ENCODE results near the genes NARF, B3GNTL1 and METRNL.

DNA sequence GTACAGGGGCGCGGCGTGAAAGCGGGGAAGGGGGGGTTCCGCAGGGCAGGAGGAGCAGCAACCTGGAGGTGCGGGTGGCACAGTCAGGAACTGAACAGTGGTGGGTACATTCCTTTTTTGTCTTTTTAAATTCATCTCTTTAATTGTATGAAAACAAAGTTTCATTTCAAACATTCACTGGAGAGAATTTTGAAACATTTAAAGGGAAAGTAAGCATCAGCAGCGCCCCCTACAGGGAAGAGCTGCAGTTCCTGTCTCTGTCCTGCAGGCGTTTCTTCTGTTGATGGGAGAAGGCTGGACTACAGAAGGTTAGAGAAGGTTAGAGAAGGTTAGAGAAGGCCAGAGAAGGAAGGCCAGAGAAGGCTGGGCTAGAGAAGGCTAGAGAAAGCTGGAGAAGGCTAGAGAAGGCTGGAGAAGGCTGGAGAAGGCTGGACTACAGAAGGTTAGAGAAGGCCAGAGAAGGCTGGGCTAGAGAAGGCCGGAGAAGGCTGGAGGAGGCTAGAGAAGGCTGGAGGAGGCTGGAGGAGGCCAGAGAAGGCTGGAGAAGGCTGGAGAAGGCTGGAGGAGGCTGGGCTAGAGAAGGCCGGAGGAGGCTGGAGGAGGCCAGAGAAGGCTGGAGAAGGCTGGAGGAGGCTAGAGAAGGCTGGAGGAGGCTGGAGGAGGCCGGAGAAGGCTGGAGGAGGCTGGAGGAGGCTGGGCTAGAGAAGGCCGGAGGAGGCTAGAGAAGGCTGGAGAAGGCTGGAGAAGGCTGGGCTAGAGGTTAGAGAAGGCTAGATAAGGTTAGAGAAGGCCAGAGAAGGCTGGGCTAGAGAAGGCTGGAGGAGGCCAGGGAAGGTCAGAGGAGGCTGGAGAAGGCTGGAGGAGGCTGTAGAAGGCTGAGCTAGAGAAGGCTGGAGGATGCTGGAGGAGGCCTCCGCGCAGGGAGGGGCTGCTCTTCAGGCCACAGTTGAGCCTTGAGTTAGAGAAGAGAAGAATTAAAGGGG, 6.4 kb upstream of the OGFOD3 start:
- PRO-cap, result no peak

DNA sequence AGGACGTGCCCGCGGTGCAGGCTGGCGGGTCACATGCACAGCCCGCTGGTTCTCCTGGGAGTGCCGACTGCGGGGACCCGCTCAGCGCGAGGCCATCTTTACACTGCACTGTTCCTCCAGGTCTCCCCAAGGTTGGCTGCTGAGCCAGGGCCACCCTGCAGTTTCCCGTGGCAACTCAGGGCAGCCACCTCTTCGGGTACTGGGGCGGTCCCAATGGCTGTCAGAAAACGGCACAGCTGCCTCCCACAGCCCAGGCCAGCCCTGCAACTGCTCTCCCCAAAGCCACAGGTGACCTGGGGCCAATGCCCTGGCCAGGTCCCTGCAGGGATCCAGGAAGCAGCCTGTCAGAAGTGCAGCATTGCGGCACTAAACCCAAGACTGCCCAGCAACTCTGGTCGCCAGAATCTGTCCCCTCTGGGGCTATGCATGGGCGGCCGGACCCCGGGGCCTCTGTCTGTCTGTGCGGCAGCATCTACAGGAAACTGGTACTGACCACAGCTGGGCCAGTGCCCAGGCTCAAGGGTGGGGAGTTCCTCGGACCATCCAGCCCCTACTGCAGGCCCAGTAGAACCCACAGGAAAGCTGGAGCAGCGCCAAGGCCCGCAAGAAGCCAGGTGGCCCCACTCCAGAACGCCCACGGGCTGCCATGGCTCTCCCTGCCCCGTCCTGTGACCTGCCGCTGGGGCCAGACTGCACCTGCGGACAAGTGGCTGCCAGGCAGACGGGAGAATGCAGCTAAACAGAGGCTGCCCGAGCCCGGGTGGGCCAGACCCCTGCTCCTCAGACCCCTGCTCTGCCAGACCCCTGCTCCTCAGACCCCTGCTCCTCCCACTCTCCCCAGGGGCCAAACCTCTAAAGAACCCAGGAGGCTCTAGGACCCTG, 5.5 kb downstream of the CYBC1 start:
- PRO-cap, result no peak

DNA sequence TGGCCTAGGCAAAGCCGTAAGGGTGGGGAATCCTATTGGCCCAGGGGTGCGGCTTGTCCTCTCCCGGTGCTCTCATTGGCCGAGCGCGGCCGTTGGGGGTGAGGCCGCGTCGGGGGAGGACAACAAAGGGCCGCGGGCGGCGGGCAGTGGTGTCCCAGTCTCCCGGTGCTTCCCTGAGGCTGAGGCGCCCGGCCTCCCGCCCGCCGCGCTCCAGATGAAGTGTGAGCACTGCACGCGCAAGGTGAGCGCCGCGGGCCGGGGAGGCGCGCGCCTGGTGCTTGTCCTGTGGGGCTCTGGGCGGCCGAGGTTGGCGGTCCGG, at the start of gene NARF:
Gene NARF, plus strand, starts transcription at position 152 of the 319 bp plus-strand sequence.
- PRO-cap, result bidirectional peak, plus-strand start at position 125 of the sequence, minus-strand start outside the sequence

DNA sequence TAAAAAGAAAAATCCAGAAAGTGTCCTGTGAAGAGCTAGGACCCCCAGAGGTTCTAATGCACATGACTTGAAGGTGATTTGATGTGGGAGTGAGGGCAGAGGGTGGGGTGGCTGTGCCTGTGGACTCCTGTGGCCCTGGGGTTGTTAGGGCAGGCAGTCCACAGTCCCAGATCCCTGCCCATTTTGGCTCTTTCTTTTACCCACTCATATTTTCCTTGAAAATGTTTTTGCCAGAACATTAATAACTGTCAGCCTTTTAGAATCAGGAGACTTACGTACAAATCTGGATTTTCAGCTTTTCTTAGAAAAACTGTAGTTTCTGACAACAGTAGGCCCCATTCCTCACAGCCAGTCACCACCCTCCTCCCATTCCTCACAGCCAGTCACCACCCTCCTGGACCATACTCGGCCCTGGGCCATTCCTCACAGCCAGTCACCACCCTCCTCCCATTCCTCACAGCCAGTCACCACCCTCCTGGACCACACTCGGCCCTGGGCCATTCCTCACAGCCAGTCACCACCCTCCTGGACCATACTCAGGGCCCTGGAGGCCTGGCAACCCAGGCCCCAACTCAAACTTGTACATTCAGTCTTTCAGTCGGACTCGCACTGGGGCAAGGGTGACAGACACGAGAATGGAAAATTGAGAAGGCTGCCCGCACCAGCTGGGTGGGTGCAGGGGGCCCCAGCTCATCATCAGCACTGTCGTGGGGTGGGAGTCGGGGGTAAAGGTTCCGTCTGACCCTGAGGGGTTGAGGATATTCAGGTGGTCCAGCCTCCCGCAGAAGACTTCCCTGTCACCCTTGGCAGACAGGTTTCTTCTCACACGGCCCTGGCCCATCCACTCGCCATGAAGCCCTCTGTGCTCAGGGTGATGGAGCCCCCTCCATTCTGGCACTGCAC, 30.5 kb downstream of the NARF start:
- PRO-cap, result no peak

DNA sequence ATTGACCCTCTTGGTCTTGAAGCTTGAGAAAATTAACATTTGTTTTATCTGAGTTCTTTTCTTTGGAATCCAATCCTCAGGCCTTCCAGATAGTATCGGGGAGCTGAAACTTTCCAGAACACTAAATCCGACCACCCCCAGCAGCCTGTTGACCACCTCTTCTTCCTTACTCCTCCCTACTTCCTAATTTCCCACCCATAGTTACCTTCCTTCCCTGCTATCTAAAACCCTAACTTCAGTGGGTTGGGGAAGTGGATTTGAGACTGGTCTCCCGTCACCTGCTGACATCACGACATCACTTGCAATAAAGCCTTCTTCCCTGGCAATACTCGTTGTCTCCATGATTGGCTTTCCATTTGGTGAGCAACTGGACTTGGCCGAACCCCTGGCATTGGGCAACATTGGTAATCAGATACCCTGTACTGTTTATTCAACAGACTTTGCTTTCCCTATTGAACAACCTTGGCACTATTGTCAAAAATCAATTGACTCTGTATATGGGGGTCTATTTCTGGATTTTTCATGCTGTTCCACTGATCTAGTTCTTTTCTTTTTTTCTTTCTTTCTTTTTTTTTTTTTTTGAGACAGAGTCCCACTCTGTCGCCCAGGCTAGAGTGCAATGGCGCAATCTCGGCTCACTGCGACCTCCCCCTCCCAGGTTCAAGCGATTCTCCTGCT, 11.8 kb upstream of the FOXK2 start:
- PRO-cap, result no peak

DNA sequence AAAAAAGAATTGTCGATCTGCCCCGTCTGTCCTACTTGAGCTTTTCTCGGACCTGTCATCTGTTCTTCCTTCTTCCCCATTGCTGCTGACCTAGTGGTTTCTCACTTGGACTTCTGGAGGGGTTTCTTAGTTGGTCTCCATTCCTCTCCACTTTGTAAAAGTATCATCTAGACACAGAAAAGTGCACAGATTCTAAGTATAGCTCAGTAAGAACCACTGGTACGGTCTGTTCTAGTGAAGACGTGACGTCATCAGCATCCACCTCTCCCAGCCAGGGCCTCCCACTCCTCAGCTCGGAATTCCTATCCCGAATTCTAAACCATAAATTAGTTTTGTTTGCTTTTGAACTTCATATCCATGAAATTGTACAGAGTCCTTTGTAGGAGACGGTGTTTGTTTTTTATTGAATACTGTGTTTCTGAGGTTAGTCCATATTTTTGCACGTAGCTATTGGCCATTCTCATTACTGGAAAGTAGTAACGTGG, 25.5 kb downstream of the FOXK2 start:
- PRO-cap, result no peak

GRCh38 chr17:82765207-82765765, 13.4 kb downstream of the TBCD start:
- PRO-cap, result no peak

DNA sequence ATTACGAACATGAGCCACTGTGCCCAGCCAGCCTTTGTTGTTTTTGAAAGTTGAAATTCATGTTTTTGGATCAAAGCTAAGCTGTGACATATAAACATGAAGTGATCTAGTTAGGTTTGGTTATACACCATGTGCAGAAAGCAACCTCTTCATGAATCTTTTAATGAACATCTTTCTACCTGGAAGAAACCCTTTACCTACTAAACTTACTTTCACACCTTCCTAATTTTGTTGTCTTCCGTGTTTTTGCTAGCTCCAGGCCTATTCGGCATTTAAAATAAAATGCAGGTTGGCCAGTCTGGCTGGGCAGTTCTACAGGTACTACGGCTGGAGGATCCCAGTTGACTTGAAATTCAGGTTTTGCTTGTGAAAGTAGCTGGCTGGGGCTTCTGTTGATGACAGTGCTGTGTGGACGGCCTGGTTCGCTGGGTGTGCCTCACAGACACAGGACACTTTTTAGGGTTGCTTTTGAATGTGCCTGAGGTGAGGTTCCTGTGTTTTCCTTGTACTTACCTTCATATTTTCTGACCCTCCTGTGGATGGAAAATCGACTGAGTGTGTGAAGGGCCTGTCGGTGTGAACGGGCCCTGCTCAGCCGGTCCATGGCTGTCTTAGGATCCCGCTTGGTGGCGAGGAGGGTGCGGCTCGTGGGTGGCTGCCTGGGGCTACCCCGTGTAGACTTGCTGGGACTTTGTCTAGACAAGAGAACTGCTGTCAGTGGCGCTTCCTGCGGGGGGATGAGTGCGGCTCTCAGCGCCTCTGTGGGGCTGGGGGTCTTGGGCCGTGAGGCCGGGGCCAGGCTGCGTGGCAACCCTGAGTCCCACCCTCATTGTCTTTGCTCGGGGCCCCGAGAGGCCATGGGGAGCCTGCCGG, 18.6 kb upstream of the ZNF750 start:
- PRO-cap, result unidirectional peak, plus-strand start at position 401 of the sequence

- PRO-cap, result no peak
Observed at GRCh38 chr17:82874239-82875090, 34.6 kb upstream of the ZNF750 start.

GRCh38 chr17:82885161-82885436, 45.3 kb upstream of the ZNF750 start:
- PRO-cap, result no peak

GRCh38 chr17:82947386-82948142, 104.0 kb downstream of the B3GNTL1 start:
- PRO-cap, result no peak

GRCh38 chr17:83050765-83051851, at the start of gene B3GNTL1:
B3GNTL1 (minus strand) TSS chr17:83051770.
- PRO-cap, result bidirectional peak, plus-strand start at chr17:83051292, minus-strand start at chr17:83051091; bidirectional peak, plus-strand start at chr17:83051447, minus-strand start at chr17:83051543; bidirectional peak, plus-strand start at chr17:83052030, minus-strand start at chr17:83051718

- PRO-cap, result no peak
Observed at GRCh38 chr17:83056058-83056497, 4.5 kb upstream of the B3GNTL1 start.

- PRO-cap, result no peak
Observed at GRCh38 chr17:83064496-83065239, 13.1 kb upstream of the B3GNTL1 start.

GRCh38 chr17:83079305-83079793, at the start of gene METRNL:
METRNL (plus strand) TSS chr17:83079609.
- PRO-cap, result bidirectional peak, plus-strand start at chr17:83079609, minus-strand start at chr17:83079502

GRCh38 chr17:83087433-83087709, 8.0 kb downstream of the METRNL start:
- PRO-cap, result no peak

DNA sequence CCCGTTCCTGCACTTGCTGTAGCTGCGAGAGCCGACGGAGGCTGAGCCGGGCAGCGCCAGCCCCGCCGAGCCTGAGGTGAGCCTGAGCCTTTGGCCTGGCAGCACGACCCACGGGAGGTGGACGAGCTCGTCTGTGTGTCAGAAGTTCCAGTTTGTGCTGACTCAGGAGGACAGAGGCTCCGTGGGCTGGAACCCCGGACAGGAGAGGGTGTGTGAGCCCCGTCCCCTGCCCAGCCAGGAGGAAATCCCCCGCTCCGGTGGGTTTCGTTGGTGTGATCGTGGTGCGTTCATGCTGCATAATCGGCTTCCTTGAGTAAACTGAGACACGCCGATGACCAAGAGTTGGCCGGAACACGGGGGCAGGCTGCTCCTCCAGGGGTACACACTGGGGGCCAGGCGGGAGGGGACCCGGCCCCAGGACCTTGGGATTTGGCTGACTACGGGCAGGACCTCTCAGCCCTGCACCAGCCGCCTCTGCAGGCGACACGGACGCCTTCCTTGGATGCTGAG, 8.4 kb downstream of the METRNL start:
- PRO-cap, result no peak

DNA sequence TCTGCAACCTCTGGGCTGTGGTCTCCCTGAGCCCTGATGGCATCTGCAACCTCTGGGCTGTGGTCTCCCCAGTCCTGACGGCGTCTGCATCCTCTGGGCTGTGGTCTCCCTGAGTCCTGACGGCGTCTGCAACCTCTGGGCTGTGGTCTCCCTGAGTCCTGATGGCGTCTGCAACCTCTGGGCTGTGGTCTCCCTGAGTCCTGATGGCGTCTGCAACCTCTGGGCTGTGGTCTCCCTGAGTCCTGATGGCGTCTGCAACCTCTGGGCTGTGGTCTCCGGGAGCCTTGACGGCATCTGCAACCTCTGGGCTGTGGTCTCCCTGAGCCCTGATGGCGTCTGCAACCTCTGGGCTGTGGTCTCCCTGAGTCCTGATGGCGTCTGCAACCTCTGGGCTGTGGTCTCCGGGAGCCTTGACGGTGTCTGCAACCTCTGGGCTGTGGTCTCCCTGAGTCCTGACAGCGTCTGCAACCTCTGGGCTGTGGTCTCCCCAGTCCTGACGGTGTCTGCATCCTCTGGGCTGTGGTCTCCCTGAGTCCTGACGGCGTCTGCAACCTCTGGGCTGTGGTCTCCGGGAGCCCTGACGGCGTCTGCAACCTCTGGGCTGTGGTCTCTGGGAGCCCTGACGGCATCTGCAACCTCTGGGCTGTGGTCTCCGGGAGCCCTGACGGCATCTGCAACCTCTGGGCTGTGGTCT, 45.3 kb downstream of the METRNL start:
- PRO-cap, result no peak

DNA sequence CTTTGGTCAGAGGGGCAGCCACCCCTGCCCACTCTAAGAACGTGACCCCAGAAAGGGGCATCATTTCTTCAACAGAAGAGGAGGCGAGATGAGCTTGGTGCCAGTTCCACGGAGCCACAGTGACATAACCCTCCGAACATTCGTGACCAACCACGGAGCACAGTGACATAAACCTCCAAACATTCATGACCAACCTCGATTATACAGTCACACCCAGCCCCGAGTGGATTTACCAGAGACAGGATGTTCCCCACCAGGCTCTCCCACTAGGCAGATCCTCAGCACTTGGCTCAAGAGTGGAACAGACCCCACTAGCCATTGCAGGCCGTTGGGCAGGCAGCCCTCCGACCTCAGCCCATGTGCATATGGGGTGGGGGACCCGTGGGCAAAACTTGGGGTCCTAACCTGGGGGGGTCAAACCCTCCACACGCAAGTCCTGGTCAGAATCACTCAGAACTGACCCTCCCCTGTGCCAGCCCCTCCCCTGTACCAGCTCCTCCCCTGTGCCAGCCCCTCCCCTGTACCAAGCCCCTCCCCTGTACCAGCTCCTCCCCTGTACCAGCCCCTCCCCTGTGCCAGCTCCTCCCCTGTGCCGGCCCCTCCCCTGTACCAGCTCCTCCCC, 113.0 kb downstream of the METRNL start:
- PRO-cap, result no peak

Measured in Calu3 (cell line).